ENCODE measurements around a stretch of chr19.

DNA sequence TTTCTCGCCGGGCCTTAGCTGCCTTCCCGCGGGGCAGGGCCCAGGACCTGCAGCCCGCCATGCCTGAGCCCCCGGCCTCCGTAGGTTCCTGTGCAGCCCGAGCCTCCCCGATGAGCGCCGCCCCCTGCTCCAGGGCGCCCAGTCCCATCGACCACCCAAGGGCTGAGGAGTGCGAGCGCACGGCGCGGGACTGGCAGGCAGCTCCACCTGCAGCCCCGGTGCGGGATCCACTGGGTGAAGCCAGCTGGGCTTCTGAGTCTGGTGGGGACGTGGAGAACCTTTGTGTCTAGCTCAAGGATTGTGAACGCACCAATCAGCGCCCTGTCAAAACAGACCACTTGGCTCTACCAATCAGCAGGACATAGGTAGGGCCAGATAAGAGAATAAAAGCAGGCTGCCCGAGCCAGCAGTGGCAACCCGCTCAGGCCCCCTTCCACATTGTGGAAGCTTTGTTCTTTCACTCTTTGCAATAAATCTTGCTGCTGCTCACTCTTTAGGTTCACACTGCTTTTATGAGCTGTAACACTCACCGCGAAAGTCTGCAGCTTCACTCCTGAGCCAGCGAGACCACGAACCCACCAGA is 2.1 kb upstream of the CYP4F2 start:
- PRO-cap = no peak
- RAMPAGE, long total RNA = no peak

GRCh38 chr19:16041585-16042030 is 34.7 kb upstream of the TPM4 start:
- PRO-cap = no peak
- RAMPAGE, long total RNA = no peak

- PRO-cap = no peak
- RAMPAGE, long total RNA = no peak
Measured at GRCh38 chr19:16066715-16067179, 9.5 kb upstream of the TPM4 start.

DNA sequence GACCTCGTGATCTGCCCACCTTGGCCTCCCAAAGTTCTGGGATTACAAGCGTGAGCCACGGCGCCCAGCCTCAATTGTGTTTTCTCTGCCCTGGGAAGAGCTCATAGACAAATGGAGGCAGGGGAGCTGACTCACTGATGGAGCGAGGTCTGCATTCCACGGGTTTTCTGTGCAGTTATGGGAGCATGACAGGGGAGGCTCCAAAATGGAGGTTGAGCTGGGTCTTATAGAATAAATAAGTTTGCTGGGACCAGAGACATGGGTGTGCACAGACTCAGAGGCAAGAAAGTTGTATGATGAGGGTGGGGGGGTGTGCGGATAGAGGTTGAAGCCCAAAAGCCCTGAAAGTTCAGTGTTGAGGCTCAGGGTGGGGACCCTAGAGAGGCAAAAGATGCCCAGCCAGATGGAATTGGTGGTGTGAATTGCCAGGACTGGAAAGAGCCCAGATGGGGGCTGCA is 1.7 kb downstream of the TPM4 start:
- PRO-cap = no peak
- RAMPAGE, long total RNA = no peak

DNA sequence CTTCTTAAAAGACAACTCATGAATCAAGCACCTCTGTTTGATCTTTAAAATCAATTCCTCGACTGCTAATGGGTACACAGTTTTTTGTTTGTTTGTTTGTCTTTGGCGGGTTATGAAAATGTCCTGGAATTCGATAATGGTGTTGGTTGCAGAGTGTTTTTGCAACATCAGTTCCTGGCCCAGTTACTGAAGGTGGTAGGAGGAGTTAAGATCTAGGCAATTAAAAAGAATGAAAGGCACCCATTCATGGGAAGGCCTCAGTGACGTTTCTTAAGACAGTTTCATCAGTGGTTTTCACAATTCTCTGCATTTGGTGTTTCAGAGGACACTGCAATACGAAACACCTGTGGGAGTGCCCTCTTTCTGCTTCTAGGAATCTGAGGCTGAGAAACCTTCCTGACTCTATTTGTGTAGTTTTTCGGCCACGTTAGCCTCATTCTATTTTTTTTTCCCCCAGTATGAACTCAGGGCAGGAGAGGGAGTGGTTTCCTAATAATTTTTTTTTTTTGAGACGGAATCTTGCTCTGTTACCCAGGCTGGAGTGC is 3.0 kb downstream of the TPM4 start:
- PRO-cap = bidirectional peak, plus-strand start at position 309 of the sequence, minus-strand start at position 194 of the sequence
- RAMPAGE, long total RNA = no peak

- PRO-cap = no peak
- RAMPAGE, long total RNA = no peak
Measured at GRCh38 chr19:16088514-16089367, 12.4 kb downstream of the TPM4 start.

- PRO-cap = no peak
- RAMPAGE, long total RNA = no peak
Measured at GRCh38 chr19:16327525-16328307, 3.1 kb downstream of the KLF2 start.

GRCh38 chr19:16341870-16343061 is 17.6 kb downstream of the KLF2 start:
- PRO-cap = bidirectional peak, plus-strand start at chr19:16342529, minus-strand start at chr19:16342429
- RAMPAGE, long total RNA = no peak

DNA sequence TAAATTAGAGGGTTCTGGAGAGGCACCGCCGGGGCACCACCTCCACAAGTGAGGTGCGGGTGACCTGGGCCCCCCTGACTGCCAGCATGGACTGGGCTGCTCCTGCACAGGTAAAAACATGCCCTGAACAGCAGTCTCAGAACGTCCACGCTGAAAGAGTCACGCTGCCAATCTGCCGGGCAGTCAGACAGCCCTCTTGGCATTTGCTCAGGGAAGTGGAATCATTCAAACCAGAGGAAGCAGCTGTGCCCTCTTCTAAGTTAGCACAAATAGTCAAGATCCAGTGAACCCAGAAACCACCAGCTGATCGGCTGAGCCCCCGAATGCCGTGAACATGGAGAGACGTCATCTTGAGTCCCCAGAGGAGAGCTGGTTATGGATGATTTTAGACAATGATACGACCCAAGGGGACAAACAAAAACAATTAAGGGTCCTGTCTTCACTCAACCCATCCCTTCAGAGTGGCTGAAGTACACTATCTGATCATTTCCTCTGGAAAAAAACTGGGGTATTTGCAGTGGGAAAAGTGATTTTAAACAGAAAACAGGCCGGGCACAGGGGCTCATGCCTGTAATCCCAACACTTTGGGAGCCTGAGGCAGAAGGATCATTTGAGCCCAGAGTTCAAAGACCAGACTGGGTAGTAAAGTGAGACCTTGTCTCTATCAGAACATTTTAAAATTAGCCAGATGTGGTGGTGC is 34.6 kb downstream of the KLF2 start:
- PRO-cap = no peak
- RAMPAGE, long total RNA = no peak

DNA sequence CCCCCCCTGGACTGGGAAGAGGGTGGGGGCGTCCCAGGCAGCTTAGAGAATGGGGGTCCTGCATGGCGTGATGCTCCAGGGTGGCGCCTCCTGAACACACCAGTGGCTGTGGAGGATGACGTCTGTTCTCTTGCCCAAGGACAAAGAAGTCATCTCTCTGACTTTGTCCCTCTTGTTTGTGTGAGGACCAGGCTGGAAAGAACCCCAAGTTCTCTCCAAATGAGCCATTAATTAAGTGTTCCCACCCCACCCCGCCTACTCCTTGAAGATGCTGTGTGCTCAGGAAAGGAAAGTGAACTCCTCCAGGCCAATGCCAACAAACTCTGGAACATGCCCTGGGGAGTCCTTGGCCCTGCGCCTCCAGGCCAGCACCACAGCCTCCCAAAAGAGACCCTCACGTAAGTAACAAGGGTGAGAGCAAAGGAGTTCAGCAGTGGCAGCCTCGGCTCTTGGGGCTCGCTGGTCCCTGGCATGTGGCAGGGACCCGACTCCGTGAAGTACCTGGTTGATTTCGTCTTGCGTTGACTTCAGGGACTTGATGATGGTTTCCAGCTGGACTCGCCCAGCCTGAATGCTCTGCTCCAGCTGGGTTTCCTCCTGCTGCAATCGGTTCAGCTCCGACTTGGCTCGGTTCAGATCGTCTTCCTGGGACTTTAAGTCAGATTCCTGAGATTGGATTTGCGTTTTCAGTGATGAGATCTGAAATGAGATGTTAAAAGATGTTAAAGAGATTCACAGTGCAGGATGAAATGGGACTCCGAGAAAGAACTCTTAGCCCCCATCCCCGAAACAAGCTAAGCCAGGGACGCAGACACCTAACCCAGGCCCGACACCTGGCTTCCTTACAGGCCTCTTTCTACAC is 68.3 kb downstream of the EPS15L1 start:
- PRO-cap = no peak
- RAMPAGE, long total RNA = no peak

- PRO-cap = no peak
- RAMPAGE, long total RNA = no peak
Measured at GRCh38 chr19:16417445-16418159, 54.2 kb downstream of the EPS15L1 start.

DNA sequence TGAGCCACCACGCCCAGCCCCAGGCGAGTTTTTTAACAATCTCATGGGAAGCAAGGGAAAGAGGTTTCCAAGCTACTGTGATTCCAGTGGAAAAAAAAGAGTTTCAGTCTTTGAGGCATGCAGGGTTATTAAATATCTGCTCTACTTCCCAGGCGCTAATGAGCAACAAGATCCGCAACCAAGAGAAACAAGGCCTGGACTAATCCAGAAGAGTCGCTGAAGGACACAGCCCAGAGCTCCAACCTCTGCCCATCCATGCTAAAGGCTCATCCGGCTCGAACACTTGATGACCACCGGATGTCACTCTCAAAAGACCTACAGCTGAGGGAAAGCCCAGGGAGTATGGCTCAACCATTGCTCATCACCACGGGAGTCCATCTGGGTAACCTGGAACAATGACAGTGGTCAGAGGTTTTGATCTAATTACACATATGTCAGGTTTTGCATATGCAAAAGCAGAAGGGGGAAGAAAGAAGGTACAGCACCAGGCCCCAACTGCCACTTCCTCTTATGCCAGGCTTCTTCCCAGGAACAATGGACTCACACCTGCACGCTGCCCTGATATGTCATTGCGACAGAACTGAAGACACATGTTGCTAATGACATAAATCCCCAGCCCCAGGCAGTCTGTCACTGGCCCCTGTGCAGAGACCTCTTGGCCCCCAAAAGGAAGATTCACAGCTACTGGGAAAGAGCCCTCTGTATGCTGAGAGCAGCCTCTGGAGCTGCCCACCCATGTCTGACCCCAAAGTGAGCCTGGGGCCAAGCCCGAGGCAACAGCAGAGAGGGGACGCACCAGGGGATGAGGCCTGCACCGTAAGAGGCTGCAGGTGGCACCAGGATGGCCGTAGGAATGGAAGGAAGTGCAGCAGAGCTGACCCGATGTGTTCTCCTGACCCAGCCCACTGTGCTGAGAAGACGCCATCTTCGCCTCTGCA is 26.5 kb downstream of the EPS15L1 start:
- PRO-cap = no peak
- RAMPAGE, long total RNA = no peak

- PRO-cap = unidirectional peak, minus-strand start at chr19:16481488
- RAMPAGE, long total RNA = no peak
Measured at GRCh38 chr19:16481371-16481570, 9.5 kb upstream of the EPS15L1 start.

- PRO-cap = no peak
- RAMPAGE, long total RNA = no peak
Measured at GRCh38 chr19:16572794-16573728, 846 bp upstream of the SLC35E1 start.

DNA sequence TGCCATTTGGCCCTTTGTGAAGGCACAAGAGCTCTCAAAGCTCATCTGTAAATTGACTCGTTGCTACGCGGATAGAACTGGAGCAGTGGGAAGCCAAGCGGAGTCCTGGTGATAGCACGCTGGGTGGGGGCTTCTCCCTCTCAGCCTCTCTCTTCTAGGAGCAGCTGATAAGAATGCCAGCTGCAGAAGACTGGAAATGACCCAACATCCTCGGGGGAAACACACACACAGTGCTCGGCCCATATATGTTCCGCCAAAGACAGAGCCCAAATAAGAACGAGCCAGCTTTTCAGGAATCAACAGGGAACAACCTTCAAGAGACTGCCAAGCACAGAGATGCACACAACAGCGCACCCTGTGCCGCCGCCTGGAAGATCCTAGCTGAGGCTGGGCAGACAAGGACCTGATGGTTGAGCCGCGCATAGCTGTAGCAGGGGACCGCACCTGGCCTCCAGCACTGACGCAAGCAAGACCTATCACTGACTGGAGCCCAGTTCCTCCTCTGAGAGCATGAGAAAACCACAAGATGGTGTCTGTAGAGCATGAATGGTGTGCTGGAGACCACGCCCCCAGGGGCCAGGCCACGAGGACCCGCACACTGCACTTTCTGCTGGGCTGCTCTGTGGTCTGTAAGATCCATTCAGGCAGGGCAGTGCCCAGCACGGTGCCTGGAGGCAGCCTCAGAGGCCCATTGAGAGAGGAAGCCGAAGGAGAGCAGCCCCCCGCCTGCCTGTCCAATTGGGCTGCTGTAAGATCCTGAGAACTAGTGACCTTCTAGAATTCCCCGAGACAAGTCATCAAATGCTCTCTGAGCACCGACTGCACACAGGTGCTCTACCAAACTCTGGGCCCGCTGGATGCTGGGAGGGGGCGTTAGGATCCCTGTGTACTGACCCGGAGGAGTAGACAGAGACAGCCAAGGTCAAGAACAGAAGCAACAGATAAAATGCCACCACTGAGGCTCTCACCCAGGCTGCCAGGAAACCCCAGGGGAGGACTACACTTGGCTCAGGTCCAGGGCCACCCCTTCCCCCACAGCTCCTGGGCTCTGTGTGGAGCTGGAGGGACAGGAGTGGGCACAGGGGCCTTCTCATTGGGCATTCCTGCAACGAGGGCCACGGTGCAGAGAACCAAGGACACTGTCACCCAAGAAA is 16.3 kb upstream of the SLC35E1 start:
- PRO-cap = no peak
- RAMPAGE, long total RNA = no peak

GRCh38 chr19:16594085-16594571 is 21.9 kb upstream of the SLC35E1 start:
- PRO-cap = no peak
- RAMPAGE, long total RNA = no peak

GRCh38 chr19:16833986-16834441 is 4.8 kb downstream of the SIN3B start:
- PRO-cap = no peak
- RAMPAGE, long total RNA = no peak

DNA sequence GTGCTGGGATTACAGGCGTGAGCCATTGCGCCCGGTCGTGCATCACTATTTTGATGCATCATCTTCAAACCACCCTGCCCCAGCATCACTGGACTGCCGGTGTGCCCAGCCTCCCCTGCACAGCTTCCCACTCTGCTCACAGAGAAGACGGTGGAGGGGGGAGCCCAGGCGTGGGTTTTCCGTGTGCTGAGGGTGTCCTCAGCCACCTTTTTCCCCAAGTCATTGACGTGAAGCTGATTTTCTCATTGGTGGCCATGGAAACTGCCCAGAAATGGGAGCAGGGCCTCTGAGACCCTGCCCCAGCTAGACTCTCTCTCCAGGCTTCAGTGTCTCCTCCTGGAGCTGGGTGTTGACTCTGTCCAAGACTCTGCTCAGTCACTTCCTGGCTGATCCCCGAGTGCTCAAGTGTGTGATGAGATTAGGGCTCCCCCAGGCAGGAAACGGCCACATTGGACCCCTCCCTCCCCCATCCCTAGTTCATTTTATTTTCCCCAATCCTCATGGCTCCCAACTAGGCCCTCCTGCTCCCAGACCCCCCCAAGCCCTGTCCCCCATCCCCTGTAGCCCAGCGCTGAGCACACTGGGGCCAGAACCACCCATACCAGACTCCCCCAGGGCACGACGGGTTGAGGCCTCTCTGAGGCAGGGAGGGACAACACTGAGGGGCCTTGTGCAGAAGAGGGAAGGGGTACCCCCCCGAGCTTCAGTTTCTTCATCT is 1.4 kb upstream of the F2RL3 start:
- PRO-cap = no peak
- RAMPAGE, long total RNA = no peak

DNA sequence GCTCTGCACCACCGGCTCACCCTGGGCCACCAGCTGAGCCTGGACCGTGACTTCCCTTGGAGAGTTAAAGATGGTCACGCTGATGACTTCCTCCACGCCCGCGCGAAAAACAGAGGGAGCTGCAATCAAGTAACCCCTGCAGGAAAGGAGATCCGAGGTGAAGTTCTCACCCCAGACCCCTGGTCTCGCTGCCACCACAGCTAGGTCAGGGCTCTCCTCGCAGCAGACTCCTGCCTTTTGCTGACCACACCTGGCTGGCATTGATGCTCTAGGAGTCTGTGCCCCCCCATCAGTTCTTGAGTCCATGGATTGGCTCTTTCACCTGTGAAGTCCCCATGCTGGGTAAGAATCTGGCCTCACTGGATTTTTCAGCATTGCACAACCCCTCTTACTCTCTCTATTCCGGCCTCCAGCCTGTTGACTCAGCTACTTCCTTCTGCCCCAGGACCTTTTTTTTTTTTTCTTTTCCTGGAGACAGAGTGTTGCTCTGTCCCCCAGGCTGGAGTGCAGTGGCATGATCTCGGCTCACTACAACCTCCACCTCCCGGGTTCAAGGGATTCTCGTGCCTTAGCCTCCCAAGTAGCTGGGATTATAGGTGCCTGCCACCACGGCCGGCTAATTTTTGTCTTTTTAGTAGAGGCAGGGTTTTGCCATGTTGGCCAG is 4.4 kb downstream of the CPAMD8 start:
- PRO-cap = no peak
- RAMPAGE, long total RNA = no peak

DNA sequence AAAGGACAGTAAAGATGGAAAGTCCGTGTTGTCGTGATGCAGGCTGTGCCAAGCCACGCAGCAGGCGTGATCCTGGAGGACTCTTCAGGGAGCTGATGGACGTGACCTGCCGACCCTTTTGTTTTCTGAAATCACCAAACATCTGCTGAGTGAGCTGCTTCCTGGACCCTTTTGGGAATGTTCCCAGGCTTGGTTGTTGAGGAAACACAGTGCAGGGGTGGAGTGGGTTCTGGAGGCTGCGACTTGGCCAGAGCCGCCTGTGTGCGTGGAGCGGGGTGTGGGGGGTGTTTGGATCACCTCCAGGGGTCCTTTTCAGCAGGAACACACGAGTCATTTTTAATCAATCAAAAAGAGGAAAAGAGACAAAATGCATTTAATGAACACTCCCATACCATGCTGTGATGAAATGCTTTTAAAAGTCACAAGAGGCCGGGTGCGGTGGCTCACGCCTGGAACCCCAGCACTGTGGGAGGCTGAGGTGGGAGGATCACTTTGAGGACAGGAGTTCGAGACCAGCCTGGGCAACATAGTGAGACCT is 15.5 kb upstream of the CPAMD8 start:
- PRO-cap = no peak
- RAMPAGE, long total RNA = no peak